Type B pancreatic cell (in vitro differentiated cells): ENCODE measurements around the genes ENDOU and RAPGEF3.

GRCh38 chr12:46374785-46375223, 2.2 kb upstream of the SLC38A2 start:
- PRO-cap: no peak

DNA sequence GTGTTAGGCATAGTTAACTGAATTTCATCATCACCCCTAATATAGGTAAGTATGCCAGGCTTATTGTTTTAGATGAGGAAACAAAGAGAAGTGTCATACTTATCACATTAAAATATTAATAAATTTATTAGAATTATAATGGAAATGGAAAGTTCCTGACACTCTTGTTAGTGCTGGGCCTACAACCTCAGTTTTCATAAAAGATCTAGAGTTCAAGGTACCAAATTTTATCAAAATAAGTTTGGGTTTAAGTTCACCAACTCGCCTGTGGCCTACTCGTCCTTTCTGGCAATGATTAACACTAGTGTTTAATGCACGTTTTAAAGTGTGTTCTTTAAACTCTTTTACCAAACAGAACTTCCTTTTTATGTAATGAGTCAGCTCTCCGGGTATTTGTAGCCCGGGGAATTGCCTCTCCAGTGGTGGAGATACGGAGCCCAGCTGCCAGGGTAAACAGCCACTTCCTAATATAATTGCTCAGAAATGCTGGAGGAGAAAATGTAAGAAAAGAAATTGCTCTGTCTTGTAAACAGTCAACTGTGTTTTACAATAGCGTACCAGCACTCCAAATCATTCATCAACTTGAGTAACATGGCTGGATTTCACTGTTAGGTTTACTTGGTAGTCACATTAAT, 101.0 kb upstream of the SLC38A2 start:
- PRO-cap: no peak

GRCh38 chr12:46516158-46516959, 143.8 kb upstream of the SLC38A2 start:
- PRO-cap: no peak

DNA sequence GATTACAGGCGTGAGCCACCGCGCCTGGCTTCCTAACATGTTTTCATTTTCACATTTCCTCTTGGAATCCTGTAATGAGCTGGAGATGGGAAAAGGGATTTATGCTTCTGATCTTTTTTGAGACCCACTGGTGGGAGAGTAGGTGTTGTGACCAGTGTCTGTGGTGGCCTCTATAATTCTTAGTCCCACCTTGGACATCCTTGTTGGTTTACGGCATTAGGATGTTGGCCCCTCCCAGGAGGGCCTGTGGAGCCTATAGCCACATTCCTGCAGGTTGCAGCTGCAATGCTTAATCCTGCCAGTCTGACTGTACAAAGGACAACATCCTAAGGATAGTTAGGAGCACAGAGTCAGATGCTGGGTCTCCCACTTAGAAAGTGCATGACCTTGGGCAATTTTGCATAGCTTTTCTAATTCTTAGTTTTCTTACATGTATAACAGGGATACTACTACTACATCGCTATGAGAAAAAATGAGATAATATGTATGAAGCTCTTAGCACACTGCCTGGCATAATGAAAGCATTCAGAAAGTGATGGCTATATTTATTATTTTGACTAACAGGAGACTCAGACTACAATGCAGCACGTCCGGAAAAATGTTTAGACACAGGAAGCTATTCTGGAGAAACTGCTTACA, 150.9 kb upstream of the SLC38A2 start:
- PRO-cap: no peak

DNA sequence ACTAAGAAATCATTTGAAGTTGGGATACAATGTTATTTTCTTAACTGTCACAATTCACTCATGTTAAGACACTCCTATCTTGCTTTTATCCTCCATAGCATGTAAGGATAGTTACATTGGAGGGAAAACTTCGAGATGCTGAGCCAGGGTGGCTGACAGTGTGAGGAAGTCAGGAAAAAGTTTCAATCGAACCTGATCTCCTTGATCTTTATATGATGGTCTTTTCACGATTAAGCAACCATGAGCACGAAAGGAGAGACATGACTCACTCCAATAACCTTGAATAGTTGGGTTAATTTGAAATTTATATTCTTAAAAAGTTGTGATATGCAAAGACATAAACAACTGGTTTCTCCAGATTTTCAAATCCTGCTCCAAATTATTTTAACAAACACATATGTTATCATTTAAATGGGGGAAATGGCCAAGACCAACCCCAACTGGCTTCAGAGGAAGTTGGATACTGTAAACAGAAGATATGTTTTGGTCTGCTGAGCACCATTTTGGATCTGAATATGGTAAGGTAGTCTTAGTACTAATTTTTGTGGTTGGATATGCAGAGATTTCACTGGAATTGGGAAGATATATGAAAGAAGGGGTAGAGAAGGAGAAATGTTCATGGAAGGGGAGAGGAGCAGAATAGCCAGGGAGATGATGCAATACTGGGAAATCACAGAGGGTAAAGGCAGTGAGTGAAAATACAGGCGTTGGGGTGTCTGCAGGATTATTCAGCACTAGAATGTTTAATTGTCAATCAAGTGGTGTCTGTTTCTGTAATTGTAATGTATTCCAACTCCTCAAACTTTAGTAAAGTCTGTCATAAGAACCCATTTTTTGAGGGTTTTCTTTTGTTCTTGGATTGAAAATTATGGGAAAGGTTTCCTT, 185.2 kb upstream of the SLC38A2 start:
- PRO-cap: no peak

- PRO-cap: no peak
Measured at GRCh38 chr12:46618102-46619196, 207.3 kb downstream of the SLC38A4 start.

DNA sequence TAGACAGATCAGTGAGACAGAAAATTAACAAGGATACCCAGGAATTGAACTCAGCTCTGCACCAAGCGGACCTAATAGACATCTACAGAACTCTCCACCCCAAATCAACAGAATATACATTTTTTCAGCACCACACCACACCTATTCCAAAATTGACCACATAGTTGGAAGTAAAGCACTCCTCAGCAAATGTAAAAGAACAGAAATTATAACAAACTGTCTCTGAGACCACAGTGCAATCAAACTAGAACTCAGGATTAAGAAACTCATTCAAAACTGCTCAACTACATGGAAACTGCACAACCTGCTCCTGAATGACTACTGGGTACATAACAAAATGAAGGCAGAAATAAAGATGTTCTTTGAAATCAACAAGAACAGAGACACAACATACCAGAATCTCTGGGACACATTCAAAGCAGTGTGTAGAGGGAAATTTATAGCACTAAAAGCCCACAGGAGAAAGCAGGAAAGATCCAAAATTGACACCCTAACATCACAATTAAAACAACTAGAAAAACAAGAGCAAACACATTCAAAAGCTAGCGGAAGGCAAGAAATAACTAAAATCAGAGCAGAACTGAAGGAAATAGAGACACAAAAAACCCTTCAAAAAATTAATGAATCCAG, 205.6 kb downstream of the SLC38A4 start:
- PRO-cap: no peak

GRCh38 chr12:46803531-46804173, 22.1 kb downstream of the SLC38A4 start:
- PRO-cap: no peak

GRCh38 chr12:47085083-47085550, 5.4 kb upstream of the AMIGO2 start:
- PRO-cap: no peak

DNA sequence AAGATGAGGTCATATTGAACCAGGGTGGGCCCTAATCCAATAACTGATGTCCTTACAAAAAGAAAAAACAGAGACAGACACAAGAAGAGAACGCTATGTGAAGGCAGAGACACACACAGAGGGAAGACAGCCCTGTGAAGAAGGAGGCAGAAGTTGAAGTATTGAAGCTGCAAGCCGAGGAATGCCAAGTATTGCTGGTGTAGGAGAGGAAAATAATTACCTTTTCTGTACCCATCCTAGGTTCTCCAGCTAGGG, 105.4 kb upstream of the AMIGO2 start:
- PRO-cap: no peak

DNA sequence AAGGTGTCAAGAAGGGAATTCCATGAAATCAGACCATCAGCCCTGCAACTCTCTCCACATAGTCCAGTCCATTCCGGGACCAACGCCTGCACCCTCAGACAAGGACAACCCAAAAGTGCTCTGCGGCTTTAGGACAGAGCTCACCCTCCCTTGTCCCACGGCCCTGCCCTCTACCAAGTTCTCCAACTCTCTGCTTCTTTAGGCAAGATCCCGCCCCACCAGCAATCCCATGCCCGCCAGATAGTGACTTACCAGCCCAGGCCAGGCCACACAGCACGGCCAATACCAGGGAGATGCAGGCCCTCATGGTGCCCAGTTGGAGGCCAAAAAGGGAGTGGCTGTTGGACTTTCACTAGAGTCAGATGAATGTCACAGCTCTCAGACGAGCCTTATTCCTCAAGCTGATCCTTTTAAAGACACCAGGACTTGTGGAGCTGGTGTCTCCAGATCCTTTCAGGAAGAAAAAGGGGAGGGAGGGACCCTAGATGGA, at the start of gene ENDOU:
ENDOU (minus strand) TSS at position 384 of the 490 bp plus-strand sequence.
- PRO-cap: no peak

- PRO-cap: no peak
Measured at GRCh38 chr12:47744324-47745347, 14.0 kb downstream of the RAPGEF3 start.

DNA sequence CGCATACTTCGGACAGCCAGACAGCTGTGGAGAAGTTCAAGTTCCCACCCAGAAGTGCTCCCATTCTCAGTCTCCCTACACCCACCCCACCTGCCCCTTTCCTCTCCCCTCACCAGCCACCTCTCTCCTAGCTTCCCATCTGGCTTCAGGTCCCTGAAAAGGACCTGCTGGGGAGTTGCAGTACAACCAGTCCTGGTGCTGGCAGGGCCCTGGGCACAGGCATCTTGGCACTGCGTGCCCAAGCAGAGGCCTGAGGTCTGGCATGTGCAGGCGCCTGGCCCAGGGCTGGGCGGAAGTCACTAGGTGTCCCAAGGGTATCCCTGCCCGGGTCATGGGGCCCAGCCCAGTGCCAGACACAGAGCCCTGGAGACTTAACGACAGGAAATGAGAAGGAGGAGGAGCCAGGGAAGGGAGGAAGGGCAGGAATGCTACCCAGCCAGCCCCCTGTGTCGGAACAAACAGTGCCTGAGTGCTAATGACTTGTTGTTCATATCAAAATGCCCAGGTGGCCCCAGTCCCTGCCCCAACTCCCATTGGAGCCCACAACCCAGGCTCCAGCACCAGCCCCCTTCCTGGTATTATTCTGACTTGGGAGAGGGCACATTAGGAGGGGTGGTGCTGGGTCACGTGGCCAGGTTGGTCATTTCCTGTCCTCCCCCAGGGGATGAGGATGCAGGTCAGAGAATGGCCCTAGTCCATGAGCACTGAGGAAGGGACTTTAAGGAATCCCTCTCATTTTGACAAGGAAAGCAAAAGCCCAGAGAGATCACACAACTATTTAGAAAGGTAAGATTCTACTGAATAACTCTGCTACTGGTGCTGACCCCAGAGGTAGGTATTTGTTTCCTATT, 5.2 kb downstream of the RAPGEF3 start:
- PRO-cap: no peak

- PRO-cap: unidirectional peak, plus-strand start at chr12:47758985; bidirectional peak, plus-strand start at chr12:47759213, minus-strand start at chr12:47759164
Measured at GRCh38 chr12:47758506-47759418, at the start of gene RAPGEF3. Gene RAPGEF3, minus strand, starts transcription at chr12:47758880.

- PRO-cap: no peak
Measured at GRCh38 chr12:47784032-47784891, 11.2 kb downstream of the SLC48A1 start.

- PRO-cap: no peak
Measured at GRCh38 chr12:47819524-47819630, 326 bp downstream of the HDAC7 start.

GRCh38 chr12:47828087-47828699, 8.5 kb upstream of the HDAC7 start:
- PRO-cap: no peak

- PRO-cap: no peak
Measured at GRCh38 chr12:47830729-47831003, 11.0 kb upstream of the HDAC7 start.

- PRO-cap: no peak
Measured at GRCh38 chr12:47860317-47861095, 40.8 kb upstream of the HDAC7 start.

DNA sequence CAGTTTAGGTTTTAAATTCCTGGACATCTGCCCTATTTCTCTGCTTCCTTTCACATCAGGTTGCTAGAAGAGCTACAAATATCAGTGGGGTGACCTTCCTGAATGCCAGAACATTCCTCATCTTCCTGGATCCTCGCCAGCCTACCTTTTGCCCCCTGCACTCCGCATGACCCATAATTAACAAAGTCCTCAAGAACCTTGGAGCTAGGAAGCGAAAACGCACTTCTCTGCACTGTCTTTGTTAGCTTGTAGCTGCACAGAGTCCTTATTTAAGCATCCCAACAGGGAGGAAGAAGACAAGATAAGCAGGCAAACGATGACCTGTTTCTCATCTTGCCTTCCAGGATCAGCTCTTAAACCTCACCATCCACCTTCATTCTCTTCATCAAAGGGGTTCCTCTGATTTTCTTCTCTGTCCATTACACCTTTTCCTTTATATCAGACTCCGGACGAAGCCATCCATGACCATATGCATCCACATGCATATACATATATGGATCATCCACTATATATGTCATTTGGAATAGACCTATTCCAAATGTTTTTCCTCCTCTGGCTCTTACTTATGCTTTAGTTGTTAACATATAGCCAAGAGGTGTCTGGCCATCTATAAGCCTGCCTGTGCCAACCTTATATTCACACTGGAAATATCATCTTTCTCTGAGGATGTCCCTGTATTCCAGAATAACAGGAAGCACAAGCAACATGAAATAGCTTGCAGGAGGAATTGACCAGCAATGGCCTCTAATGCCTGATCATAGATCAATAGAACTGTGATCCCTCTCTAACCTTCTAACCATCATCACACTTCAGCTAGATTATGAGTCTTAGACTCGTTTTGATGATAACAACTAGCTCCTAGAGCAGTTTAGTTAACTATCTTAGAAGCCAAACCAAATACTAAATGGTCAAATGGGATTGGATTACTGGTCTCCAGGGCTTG, 30.2 kb downstream of the VDR start:
- PRO-cap: no peak